Kidney epithelial cell (primary cell): ENCODE measurements around a stretch of chr10.

GRCh38 chr10:122018977-122020159, 30.4 kb downstream of the TACC2 start:
- RAMPAGE, long total RNA = no peak
- RRBS = 8% methylated on average over 2 of the region's 44 CpGs

DNA sequence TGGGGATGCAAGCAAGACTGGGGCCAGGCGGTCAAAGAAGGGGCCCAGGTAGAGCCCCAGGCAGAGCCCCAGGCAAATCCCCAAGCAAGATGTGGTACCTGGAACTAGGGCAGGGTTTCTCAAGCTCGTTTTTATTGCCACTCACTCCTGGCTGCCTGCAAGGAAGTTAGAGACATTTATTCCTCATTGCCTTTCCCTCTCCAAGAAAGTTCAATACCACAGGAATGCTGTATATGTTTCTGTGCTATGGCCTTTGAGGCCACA, 71.2 kb downstream of the TACC2 start:
- RAMPAGE, long total RNA = no peak
- RRBS = no CpG with 5 or more reads among the region's 2 CpGs

DNA sequence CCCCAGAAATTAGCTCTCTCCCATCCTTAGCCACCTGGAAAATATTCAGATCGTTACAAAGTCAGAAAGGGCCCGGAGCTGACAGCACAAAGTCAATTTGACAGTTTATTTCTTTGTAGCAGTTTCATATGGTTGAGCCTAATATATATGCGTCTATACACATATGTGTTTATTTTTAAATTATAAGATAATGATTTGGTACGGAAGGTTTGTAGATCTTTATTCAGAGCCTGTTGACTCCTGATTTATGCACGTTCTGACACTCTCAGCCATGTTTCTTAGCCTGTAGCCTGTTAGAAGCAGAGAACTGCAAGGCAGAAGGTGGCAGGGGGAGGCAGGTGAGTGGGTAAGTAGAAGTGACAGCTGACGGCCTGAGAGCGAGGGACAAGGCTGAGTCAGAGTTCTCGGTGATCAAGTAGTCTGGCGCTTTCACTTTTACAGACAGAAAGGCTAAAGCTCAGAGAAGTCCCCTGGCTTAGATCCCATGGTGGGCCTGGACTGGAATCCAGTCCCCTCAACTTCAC, 138.8 kb downstream of the TACC2 start:
- RAMPAGE, long total RNA = no peak
- RRBS = no CpG with 5 or more reads among the region's 9 CpGs

DNA sequence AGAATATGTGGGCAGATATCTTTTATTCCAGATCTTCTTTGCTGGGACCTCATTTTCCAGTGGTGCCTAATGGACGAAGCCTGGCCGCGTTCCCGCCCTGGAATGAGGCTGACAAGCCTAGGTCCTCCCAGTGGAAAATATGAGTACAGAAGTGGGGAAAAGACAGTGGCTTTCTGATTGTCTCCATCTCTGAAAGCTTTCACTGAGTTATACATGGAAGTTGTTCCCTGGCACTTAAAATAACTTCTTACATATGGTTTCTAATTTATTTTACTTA, 139.4 kb downstream of the TACC2 start:
- RAMPAGE, long total RNA = no peak
- RRBS = no CpG with 5 or more reads among the region's 4 CpGs

DNA sequence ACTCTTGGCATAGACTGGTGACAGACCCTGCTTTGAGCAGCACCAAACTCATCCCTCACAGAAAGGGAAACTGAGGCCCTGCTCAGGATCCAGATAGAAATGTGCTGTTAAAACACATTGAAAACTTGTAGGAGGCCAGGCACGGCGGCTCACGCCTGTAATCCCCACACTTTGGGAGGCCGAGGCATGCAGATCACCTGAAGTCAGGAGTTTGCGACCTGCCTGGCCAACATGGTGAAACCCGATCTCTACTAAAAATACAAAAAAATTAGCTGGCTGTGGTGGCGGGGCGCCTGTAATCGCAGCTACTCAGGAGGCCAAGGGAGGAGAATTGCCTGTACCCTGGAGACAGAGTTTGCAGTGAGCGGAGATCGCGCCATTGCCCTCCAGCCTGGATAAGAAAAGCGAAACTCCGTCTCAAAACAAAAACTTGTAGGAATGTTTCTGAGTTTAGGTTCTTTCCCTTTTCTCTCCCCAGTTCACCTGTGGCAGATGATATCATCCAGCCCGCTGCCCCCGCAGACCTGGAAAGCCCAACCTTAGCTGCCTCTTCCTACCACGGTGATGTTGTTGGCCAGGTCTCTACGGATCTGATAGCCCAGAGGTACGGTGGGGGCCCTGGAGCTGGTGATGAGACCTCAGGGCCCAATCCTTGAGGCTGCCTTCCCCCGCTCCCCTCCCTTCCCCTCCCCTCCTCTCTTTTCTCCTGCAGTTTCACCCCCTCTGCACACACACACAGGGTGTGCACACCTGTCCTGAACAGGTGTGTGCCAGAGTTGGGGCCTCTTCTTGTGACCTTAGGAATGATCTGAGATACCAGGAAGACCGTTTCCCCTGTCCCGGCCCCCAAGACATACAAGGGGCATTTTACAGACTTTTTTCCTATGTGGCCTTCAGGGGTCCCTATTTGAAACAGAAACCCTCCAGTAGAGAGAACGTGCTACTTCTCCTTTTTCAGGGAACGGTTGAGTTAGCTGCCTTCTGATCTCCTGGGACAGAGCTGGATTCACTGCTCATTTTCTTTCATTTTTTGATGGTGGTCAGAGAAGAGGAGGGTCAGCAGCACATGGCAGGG, 138.6 kb upstream of the BTBD16 start:
- RAMPAGE, long total RNA = no peak
- RRBS = no CpG with 5 or more reads among the region's 24 CpGs

- RAMPAGE, long total RNA = no peak
- RRBS = no CpG with 5 or more reads among the region's 8 CpGs
Measured at GRCh38 chr10:122133206-122133589, 137.9 kb upstream of the BTBD16 start.

- RAMPAGE, long total RNA = no peak
- RRBS = no CpG with 5 or more reads among the region's 9 CpGs
Measured at GRCh38 chr10:122344635-122345230, 29.8 kb upstream of the PLEKHA1 start.

- RAMPAGE, long total RNA = no peak
- RRBS = no CpG with 5 or more reads among the region's 5 CpGs
Measured at GRCh38 chr10:122348389-122348769, 26.1 kb upstream of the PLEKHA1 start.

DNA sequence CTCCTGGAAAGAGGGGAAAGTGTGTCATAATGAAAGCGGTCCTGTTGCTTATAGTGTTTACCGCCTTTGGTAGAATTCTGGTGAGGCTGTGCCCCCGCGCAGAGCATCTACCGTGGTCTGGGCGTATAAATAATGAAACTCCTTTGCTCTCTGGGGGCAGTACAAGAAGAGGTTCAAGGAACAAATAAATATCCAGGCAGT, 978 bp downstream of the PLEKHA1 start:
- RAMPAGE, long total RNA = no peak
- RRBS = no CpG with 5 or more reads among the region's 6 CpGs

- RAMPAGE, long total RNA = no peak
- RRBS = no CpG with 5 or more reads among the region's 7 CpGs
Measured at GRCh38 chr10:122412327-122413108, 38.0 kb downstream of the PLEKHA1 start.

- RAMPAGE, long total RNA = no peak
- RRBS = 43% methylated on average over 3 of the region's 15 CpGs
Measured at GRCh38 chr10:122474162-122474785, 12.9 kb downstream of the HTRA1 start.

DNA sequence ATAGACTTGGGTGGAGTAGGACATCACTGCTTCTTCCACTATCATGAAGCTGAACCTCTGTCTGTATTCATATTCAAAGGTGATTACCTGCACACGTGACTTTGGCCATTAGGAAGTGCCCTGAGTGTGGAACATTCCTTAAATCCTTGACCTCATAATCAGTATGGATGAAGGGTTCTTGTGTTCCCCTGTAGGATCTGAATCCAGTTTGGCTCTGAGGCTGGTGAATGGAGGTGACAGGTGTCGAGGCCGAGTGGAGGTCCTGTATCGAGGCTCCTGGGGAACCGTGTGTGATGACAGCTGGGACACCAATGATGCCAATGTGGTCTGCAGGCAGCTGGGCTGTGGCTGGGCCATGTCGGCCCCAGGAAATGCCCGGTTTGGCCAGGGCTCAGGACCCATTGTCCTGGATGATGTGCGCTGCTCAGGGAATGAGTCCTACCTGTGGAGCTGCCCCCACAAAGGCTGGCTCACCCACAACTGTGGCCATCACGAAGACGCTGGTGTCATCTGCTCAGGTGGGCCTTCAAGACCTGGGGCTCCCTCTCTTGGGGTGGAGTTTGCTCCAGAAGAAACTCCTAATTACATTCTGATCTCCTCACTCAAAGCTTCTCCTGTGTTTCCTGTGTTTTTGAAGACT, 51.7 kb upstream of the SPADH start:
- RAMPAGE, long total RNA = no peak
- RRBS = no CpG with 5 or more reads among the region's 10 CpGs

DNA sequence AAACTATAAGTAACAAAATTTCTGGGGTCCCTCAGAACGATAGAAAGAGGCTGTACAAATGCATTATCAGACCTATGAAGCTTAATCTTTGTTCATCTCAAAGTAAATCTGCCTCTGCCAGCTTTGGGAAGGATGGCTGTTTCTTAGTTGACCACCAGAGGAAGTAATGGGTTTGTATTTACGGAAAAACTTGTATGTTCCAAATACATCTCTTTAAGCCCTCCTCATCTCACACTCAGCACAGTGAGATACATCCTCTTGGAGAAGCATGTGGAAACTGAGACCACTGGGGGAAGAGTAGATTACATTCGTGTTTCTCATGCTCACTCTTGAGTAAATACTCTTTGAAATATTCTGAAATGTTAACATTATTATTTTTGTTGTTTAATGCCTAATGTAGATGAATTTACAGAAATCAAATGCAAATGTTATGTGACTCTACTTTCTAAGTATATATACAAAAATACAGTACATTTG, 1.0 kb downstream of the PSTK start:
- RAMPAGE, long total RNA = no peak
- RRBS = no CpG with 5 or more reads among the region's 3 CpGs

DNA sequence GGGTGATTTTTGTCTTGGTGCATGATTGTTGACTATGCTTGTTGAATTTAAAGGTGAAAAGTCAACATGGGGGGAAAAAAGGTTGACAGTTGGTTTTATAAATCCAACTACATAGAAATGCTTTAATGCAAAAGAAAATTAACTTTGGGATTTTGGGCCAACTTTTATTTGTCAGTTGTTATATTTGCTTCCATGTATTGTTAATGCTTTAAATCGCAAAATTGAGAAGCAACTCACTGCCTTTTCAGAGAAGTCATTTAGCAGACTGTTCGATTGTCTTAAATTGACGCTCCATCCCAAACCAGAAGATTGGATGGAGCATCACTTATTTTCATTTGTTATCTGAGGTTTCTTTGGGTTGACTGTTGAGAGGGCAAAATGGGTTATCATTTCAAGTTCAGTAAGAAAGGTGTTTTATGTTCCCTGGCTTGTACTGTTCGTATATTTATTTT, 3.7 kb downstream of the BUB3 start:
- RAMPAGE, long total RNA = no peak
- RRBS = no CpG with 5 or more reads among the region's 4 CpGs

- RAMPAGE, long total RNA = no peak
- RRBS = no CpG with 5 or more reads among the region's 8 CpGs
Measured at GRCh38 chr10:123241156-123242376, 87.4 kb downstream of the BUB3 start.

GRCh38 chr10:123857921-123858463, 33.6 kb downstream of the CPXM2 start:
- RAMPAGE, long total RNA = no peak
- RRBS = no CpG with 5 or more reads among the region's 11 CpGs

GRCh38 chr10:123906176-123906650, 14.6 kb upstream of the CPXM2 start:
- RAMPAGE, long total RNA = no peak
- RRBS = no CpG with 5 or more reads among the region's 5 CpGs

GRCh38 chr10:124033293-124033772, 60.1 kb downstream of the CHST15 start:
- RAMPAGE, long total RNA = no peak
- RRBS = 86% methylated on average over 3 of the region's 10 CpGs

GRCh38 chr10:124144879-124145515, 51.6 kb upstream of the CHST15 start:
- RAMPAGE, long total RNA = no peak
- RRBS = no CpG with 5 or more reads among the region's 10 CpGs

DNA sequence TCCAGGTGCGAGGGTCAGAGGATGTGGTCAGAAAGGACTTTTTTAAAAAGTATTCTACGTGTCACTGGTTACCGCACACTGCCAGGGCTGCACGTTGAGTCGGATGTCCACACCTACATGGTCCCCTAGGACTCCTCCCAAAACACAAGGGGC, 128.3 kb upstream of the CHST15 start:
- RAMPAGE, long total RNA = no peak
- RRBS = no CpG with 5 or more reads among the region's 5 CpGs